ENCODE data around the genes KALRN and MUC13.

DNA sequence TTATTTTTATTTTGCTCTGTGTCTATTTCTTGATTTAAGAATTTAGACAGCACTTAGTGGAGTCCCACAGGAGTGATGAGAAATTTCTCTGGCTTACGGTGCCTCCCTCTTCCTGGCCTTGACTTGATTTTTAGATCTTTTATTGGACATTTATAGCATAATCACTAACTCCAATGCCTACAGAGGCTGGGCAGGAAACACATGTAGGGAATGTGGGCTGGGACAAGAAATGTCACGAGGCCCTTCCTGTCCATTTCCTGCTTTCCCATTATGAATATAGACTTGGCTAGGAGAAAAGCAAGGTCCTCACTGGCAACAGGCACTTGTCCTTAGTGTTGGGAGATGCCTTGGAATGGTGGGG is 100.4 kb downstream of the MYLK start:
- PRO-cap, 4 experiments: no peak in any of the 4 experiments
- RAMPAGE, long total RNA, 2 experiments: no peak in any of the 2 experiments

- PRO-cap, 4 experiments: peak in 3 of 4 experiments; most common plus-strand start chr3:123919668 (in 1); most common minus-strand start chr3:123919466 (in 2)
- RAMPAGE, long total RNA, 2 experiments: no peak in any of the 2 experiments
Observed at GRCh38 chr3:123919161-123919835, 35.2 kb upstream of the MYLK start.

DNA sequence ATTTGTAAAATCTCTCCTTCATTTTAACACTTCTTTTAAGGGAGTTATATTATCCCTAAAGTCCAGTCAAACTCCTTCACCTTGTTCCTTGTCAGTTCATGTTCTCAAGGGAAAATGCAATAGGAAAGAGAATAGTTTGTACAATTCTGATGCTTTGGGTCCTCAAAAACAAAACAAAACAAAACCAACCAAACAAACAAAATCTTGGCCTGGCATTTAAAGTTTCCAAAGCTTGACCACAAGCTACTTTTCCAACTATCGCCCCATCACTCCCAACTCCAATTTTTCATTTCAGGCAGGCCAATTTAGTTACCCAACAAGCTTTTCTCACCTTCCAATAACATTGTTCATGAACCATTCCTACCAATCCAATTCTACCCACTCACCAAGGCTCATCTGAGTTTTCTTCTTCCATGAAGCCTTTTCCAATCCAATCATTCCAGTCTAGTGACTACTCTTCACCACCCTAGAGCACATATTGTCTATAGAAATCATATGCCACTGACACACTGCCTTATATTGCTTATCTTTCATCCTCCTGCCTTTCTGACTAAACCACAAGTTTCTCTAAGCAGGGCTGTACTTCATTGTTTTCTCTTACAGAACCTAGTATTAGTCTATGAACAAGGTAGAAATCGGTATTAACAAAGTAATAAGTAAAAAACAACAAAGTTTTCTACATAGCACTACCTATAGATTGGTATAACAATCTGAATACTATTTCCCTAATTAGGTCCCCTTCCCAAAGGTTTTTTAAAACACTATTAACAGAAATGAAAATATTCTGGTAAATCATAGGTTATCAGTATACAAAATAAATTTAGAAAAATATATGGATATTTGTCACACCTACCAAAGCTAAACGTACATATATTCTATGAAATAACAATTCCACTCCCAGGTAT is 11.4 kb downstream of the CCDC14 start:
- PRO-cap, 4 experiments: no peak in any of the 4 experiments
- RAMPAGE, long total RNA, 2 experiments: no peak in any of the 2 experiments

GRCh38 chr3:124032615-124033483 is at the start of gene KALRN:
TSS of gene KALRN (plus strand) at chr3:124033369.
- PRO-cap, 4 experiments: peak in 4 of 4 experiments; most common plus-strand start chr3:124033369 (in 4); most common minus-strand start chr3:124033162 (in 4)
- RAMPAGE, long total RNA, 2 experiments: no peak in any of the 2 experiments

- PRO-cap, 4 experiments: no peak in any of the 4 experiments
- RAMPAGE, long total RNA, 2 experiments: no peak in any of the 2 experiments
Observed at GRCh38 chr3:124037357-124038588, 4.6 kb downstream of the KALRN start.

- PRO-cap, 4 experiments: no peak in any of the 4 experiments
- RAMPAGE, long total RNA, 2 experiments: no peak in any of the 2 experiments
Observed at GRCh38 chr3:124078847-124079326, 45.7 kb downstream of the KALRN start.

- PRO-cap, 4 experiments: no peak in any of the 4 experiments
- RAMPAGE, long total RNA, 2 experiments: no peak in any of the 2 experiments
Observed at GRCh38 chr3:124092721-124093288, 59.6 kb downstream of the KALRN start.

GRCh38 chr3:124364594-124364987 is 331.4 kb downstream of the KALRN start:
- PRO-cap, 4 experiments: peak in 1 of 4 experiments; most common minus-strand start chr3:124364899 (in 1)
- RAMPAGE, long total RNA, 2 experiments: no peak in any of the 2 experiments

GRCh38 chr3:124630850-124631475 is 99.3 kb upstream of the UMPS start:
- PRO-cap, 4 experiments: peak in 1 of 4 experiments; most common minus-strand start chr3:124631189 (in 1)
- RAMPAGE, long total RNA, 2 experiments: no peak in any of the 2 experiments

DNA sequence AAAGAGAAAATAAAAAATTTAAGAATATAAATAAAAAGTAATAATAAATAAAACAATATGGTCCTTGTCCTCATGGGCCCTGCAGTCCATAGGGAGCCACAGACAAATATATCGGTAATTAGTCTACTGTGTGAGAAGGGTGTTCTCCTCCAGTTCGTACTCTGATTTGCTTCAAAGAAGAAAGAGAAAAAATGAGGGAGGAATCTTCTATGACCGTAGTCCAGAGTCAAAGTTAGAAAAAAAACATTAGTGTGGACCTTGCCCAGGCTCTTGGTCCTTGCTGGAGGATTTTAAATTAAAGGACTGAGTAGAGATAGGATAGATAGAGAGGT is 40.1 kb upstream of the UMPS start:
- PRO-cap, 4 experiments: peak in 2 of 4 experiments; most common minus-strand start position 163 of the sequence (in 2)
- RAMPAGE, long total RNA, 2 experiments: no peak in any of the 2 experiments

DNA sequence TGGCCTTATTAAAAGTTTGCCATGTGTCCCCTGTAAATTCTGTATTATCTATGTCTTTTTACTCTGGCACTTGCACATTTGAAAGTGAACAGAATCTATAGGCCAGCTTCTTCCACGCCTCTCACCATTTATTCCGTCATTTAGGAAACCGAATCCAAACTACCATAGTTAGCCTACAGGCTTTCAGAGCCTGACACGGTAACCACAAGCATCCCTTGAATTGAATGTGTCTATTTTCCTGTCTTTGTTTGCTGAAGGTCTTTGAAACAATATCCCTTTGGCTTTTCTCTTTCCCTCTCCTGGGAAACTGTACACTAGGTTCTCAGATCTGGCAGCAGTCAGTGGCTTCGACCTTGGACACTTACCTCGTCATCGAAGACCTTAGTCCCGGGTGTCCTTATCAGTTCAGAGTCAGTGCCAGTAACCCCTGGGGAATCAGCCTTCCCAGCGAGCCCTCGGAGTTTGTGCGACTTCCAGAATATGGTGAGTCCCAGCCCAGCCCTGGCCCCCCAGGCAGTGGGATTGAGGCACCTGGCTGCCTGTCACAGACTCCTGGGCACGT is 30.6 kb upstream of the UMPS start:
- PRO-cap, 4 experiments: peak in 4 of 4 experiments; most common plus-strand start position 408 of the sequence (in 4); most common minus-strand start position 309 of the sequence (in 4)
- RAMPAGE, long total RNA, 2 experiments: start-site peak on the plus strand in 2 of 2 experiments, centred at positions 407 to 415 of the sequence, 56 to 64 reads per replicate

- PRO-cap, 4 experiments: no peak in any of the 4 experiments
- RAMPAGE, long total RNA, 2 experiments: start-site peak on the minus strand in 1 of 2 experiments, at chr3:124809062-124809086 at its widest, 23 reads per replicate
Observed at GRCh38 chr3:124808851-124809434, 78.2 kb downstream of the ITGB5 start.

GRCh38 chr3:124920728-124921077 is 13.8 kb downstream of the MUC13 start:
- PRO-cap, 4 experiments: peak in 3 of 4 experiments; most common plus-strand start chr3:124920970 (in 3)
- RAMPAGE, long total RNA, 2 experiments: no peak in any of the 2 experiments

GRCh38 chr3:124934642-124935153 is at the start of gene MUC13:
TSS of gene MUC13 (minus strand) at chr3:124934751.
- PRO-cap, 4 experiments: peak in 2 of 4 experiments; most common minus-strand start chr3:124934747 (in 1)
- RAMPAGE, long total RNA, 2 experiments: start-site peak on the minus strand in 1 of 2 experiments, at chr3:124934734-124934777 at its widest, 7 reads per replicate

DNA sequence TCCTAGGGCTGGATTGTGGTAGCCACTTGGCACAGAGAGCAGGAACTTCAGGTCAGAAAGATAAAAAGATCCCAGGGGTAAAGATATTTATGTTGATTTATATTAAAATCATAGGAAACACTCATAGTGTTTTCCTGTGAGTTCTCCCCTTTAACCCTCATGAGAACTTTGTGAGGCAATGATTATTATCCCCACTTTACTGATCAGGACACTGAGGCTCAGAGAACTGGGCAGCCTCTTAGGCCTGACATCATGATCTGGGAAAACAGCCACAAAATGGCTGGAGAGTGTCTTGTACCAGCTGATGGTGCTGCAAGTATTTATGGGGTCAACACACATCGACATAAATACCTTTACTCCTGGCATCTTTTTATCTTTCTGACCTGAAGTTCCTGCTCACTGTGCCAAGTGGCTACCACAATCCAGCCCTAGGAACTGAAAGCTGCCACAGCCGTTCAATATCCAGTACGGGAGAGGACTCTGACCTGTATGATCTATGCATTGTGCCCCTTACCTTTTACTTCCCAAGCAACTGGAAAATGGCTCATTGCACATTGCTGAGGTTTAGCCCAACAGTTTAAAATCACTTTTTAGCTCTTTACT is 29.2 kb upstream of the MUC13 start:
- PRO-cap, 4 experiments: no peak in any of the 4 experiments
- RAMPAGE, long total RNA, 2 experiments: no peak in any of the 2 experiments

DNA sequence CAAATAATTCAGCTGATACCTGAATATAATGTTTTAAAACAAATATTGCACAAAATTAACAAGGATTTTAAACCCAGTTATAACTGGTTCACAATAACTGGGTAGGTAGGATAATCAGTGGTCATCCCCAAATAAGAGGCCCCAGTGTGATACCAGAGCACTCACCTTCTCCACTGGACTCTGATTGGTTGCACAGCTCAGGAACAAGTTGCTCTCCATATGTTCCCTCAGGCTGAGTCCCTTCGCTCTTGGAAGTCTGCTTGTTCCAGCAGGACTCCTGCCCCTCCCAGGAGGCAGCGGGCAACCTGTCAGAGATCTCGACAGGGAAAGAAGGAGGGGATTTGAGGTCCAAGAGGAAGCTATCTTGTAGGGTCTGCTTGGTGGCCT is 51.5 kb upstream of the HEG1 start:
- PRO-cap, 4 experiments: no peak in any of the 4 experiments
- RAMPAGE, long total RNA, 2 experiments: no peak in any of the 2 experiments

GRCh38 chr3:125123890-125124222 is 68.1 kb upstream of the HEG1 start:
- PRO-cap, 4 experiments: no peak in any of the 4 experiments
- RAMPAGE, long total RNA, 2 experiments: no peak in any of the 2 experiments

- PRO-cap, 4 experiments: no peak in any of the 4 experiments
- RAMPAGE, long total RNA, 2 experiments: no peak in any of the 2 experiments
Observed at GRCh38 chr3:125148090-125148289, 64.6 kb downstream of the SLC12A8 start.

DNA sequence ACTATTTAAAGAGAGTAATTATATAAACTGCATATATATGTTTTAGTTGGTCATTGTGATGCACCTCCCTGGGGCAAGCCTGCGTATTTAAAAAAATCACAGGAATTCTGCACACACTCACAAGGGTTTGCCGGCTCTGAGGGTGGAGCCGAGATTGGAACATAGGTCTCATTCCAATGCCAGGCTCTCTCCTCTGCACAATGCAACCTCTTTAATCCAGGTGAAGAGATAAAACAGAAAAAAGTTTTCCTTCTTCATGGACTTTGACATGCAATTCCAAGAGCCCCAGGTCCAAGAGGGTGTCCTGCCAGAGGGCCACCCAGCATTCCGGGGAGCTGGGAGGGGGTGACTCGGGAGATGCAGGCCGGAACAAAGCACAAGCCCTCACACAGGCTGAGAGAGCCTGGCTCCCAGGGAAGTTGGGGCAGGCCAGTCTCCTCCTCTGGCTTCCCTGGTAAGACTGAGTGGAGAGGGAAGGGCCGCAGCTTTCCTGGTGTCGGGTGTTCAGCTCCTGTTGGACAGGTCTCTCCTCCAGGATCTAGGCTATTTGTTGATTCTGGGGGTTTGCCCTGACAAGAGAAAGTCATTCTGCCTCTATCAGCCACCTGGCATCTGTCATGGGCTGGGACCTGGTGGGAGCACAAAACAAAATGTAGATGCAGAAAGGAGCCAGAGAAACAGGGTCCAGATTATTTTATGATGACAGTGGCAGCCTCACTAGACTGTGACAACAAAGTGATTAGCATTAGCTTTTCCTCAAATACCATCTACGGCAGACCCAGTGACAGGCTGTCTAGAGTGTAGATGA is 6.8 kb upstream of the SLC12A8 start:
- PRO-cap, 4 experiments: peak in 1 of 4 experiments; most common minus-strand start position 542 of the sequence (in 1)
- RAMPAGE, long total RNA, 2 experiments: no peak in any of the 2 experiments

DNA sequence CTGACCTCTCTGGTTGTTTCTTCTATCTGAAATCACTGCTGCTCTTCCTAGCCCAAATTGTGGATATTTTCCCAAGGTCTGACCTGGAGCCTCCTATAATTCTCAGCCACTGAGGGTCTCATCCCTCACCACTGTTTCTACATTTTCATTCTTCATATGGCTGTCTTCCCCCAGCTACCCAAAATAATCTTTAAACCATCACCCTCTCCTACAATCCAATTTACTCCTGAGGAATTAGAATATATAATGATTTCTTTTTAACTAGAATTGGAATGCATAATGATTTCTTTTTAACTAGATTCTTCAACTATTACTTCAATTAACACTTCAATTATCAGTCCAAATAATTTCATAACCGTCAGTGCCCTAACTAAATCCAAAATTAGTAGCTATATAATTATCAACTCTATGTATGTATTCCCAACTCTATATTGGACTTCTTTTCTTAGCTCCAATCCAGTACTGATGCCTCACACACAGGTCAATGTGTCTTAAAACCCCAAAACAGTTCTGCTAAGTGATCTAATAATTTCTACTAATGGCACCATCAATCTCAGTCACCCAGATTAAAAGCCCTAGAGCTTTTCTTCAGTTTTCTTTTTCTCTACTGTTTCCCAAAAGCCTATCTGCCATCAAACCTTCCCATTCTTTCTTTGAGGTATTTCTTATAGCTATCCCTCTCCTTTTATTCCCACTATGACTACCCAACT is 12.0 kb downstream of the ZNF148 start:
- PRO-cap, 4 experiments: no peak in any of the 4 experiments
- RAMPAGE, long total RNA, 2 experiments: no peak in any of the 2 experiments